Cardiac ventricle fibroblast (primary cell): ENCODE results near the genes FNDC7 and AKNAD1.

DNA sequence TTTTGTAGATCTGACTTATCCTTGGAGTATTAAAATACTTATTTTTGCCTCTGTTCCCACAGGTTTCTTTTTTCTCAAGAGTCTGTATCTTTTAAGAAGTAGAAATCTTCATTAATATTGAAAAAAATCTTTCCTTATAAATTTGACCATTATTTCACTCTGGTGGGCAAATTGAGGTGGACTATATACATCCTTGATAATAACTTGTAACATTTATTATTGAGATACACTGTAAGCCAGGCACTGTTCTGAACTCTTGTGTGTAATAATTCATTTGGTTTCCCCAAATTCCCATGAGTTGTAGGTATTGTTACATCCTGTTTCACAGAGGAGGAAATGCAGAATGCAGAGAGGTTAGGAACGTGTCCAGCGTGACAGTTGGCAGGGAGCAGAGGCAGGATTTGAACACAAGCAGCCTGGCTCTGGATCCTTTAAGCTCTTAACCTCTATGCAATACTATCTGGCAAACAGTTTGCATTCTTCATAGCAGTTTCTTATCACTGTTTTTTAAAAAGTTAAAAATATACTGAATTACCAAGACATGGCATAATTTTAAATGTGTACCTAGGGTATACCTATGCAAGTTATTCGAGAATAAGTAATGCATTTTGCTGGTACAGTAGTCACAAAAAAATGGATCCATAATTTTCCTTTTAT is 30.5 kb downstream of the EEIG2 start:
- RAMPAGE, long total RNA = no peak

- RAMPAGE, long total RNA = no peak
Measured at GRCh38 chr1:108617566-108618288, 43.2 kb downstream of the HENMT1 start.

GRCh38 chr1:108691617-108692083 is 460 bp upstream of the PRPF38B start:
- RAMPAGE, long total RNA = no peak

GRCh38 chr1:108712668-108713057 is at the start of gene FNDC7:
TSS of gene FNDC7 (plus strand) at chr1:108712908.
- RAMPAGE, long total RNA = no peak

DNA sequence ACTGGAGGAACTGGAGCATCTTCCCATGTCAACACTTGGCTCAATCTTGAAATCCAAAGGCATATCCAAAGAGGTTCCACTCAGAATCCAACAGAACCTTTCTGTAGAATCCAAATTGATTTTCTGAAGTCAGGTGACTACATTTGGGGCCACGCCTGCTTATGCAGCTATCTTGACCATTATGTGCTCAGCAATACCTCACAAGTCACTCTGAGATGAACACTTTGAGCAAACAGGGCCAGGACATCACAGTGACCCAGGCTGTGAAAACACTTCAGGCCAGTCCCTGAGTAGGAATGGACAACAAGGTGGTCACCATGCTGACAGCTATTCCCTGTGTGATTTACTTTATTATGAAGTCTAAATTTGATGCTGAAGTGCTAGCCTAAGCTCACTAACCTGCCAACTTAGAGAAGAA is at the start of gene AKNAD1:
TSS of gene AKNAD1 (minus strand) at position 135 of the 418 bp plus-strand sequence.
- RAMPAGE, long total RNA = no peak

DNA sequence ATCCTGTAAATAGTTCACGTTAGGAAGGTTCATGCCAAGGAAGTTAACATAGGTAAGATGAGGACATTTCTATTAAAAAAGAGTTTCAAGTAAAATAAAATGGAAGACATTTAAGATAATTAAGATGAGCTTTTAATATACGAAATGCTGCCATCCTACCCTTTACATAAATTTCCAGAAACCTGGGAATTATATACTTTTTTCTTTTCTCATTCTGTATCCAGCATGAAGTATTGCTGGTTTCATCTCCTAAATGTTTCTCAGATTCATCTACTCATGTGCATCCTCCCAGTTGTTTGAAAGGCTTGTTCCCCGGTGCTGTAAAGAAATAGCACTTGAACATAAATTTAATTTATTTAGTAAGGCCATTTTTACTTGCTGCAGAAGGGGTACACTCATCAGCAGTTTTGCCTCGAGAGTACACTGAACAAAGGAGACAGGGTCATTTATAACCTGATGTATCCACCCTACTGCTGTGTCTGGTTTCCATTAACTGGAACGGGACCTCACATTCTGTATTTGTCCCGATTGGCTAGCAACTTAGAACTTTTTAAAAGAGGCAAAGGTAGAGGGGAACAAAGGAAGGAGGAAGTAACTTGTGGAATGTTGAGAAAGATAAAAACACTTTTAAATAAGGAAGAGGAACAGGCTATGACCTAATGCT is 12.1 kb downstream of the GPSM2 start:
- RAMPAGE, long total RNA = no peak

DNA sequence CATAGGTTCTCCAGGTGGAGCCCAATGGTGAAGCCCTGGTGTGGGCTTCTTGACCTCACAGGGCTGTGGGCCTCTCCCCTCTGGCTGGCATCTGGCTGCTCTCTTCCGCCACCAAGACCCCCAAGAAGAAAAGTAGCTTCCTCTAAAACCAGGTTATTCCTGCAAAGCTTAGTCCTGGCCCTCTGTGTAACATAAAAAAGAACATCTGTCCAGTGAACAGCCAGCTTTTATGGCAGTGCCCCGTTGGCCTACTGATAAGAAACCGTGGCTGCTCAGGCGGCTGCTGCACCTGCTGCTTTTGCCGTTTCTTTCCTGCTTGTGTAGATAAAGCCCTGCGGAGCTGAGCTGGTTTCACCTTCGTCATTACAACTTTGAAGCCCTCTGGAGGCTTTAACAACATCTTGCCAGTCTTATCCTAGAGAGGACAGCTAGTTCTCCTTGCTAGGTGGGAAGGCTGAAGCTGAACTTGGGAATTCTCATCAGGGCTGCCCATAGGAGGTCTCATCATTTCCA is 20.5 kb downstream of the ELAPOR1 start:
- RAMPAGE, long total RNA = no peak

DNA sequence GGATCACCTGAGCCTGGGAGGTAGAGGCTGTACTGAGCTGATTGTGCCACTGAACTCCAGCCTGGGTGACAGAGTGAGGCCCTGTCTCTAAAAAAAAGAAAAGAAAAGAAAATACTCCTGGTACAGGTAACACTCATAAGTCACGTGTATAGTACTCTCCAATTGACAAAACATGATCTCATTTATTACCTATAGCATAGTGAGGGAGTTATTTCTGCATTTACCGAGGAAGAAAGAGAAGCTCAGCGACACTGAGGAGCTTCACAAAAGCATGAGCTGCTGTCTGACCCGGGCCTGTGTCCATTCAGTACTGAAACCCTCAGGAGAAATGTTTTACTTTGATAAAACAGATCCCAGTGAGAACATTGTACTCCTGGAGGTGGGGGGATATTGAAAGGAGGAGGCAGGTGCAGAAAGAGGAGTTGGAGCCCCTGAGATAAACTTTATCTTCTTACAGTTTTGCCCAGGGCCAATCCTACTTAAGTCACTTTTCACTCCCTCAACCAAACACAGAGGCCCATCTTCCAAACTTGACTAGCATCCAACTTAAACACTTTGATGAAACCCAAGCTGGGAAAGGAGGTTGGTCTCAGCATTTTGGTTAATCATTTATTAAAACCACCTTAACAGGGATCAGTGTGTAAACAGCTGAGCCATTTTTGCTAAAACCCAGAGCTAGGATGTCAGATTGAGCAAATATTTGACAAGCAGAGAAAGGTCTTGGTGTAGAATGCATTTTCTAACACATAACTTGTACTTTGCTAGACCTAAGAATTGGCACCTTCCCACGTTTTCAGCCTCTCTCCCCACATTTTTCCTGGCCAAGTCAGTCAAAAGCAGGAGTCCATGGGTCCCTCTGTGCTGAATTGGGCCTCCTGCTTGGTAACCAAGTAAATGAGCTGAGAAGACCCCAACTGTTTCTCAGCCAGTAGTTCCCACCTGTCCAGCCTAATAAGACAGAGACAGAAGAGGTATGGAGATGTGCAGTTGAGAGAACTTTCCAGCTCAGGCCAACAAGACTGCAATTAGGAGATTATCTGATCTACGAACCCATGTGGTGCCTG is 32.5 kb upstream of the SARS1 start:
- RAMPAGE, long total RNA = no peak

DNA sequence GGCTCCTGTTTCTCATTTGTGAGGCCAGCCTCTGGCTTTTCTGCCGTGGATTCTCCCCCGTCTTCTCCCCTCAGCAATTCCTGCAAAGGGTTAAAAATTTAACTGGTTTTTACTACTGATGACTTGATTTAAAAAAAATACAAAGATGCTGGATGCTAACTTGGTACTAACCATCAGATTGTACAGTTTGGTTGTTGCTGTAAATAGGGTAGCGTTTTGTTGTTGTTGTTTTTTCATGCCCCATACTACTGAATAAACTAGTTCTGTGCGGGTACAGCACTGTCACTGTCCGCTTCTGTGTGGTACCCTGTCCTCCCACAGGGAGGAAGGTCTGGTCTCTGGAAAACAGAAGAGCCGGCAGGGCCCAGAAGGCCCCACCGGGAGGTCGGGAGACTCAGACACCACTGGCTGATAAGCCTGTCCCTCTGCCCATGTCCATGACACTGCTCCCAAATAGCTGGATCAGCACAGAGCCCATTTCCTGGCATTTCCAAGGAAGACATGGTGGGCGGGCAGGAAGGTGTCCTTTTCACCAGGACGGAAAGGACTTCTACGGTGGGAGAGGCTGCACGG is 7.4 kb downstream of the PSRC1 start:
- RAMPAGE, long total RNA = no peak

GRCh38 chr1:109310853-109311368 is 4.1 kb upstream of the MYBPHL start:
- RAMPAGE, long total RNA = no peak

DNA sequence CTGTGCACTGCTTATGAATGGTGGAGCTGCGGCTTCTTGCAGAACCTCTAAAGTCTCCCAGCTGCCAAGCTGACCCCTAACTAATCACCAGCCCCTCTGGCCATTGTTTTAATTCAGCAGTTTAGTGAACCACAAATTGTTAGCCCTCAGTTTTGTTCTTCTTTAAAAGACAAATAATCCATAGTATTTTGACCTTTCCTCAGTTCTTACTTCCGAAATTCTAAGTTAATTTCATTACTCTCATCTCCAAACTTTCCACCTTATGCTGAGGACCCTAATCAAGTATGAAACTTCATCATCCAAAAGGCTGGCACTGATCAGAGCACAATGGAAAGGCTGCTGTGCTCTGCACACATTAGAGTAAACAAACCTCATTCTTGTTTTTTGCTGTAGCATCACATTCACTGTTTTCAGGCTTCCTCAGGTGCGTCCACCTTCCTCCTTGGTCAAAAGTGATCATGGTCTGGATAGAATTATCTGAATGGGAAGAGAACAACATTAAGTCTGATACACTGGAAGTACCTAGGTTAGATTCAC is 29.1 kb upstream of the MYBPHL start:
- RAMPAGE, long total RNA = no peak

DNA sequence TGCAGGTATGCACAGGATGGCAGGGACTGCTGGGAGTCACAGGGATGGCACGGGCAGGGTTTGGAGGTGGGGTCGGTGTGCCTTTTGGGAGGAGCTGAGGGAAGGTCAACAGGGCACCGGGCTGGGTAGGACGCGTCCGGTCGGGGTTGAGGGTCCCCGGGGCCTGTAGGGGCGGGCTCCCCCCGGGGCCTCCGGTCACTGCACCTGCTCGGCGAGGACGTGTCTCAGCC is 396 bp downstream of the AMIGO1 start:
- RAMPAGE, long total RNA = no peak

- RAMPAGE, long total RNA = no peak
Measured at GRCh38 chr1:109620003-109620766, 548 bp downstream of the AMPD2 start.

DNA sequence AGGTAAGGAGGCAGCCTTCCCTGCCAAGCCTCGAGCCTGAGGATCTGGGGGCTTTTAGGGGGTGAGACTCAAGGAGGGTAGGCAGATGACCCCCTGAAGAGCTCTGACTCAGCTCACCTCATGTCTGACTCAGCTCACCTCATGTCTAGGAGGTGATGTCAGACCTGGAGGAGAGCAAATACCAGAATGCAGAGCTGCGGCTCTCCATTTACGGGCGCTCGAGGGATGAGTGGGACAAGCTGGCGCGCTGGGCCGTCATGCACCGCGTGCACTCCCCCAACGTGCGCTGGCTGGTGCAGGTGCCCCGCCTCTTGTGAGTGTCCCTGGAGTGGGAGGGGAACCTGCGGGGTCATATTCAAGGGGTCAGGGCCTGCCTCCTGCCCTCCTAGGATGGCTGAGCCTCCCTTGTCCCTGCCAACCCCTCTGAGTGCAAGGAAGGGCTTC is 8.9 kb downstream of the AMPD2 start:
- RAMPAGE, long total RNA = no peak

GRCh38 chr1:109773646-109774005 is 9.9 kb upstream of the EPS8L3 start:
- RAMPAGE, long total RNA = no peak

DNA sequence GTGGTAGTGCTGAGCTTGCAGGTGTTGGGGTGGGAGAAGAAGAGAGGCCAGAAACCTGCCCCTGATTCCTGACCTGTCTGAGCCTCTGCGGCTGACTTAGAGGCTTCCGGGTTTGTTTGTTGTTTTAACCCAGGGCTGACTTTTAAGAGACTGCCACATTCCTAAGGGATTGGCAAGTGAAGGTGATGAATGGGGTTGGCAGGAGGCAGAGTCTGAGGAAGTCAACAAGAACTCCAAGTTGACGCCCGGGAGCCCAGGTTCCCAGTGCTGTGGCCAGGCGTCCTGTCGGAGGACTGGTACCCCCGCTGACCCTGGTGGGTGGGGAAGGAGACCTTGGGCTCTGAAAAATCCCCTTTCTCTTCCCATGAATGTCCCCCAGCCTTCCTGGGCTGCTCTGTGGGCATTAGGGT is 19.7 kb upstream of the EPS8L3 start:
- RAMPAGE, long total RNA = no peak

GRCh38 chr1:109790610-109791625 is 27.2 kb upstream of the EPS8L3 start:
- RAMPAGE, long total RNA = no peak

GRCh38 chr1:109904475-109905024 is 6.1 kb upstream of the CSF1 start:
- RAMPAGE, long total RNA = no peak

DNA sequence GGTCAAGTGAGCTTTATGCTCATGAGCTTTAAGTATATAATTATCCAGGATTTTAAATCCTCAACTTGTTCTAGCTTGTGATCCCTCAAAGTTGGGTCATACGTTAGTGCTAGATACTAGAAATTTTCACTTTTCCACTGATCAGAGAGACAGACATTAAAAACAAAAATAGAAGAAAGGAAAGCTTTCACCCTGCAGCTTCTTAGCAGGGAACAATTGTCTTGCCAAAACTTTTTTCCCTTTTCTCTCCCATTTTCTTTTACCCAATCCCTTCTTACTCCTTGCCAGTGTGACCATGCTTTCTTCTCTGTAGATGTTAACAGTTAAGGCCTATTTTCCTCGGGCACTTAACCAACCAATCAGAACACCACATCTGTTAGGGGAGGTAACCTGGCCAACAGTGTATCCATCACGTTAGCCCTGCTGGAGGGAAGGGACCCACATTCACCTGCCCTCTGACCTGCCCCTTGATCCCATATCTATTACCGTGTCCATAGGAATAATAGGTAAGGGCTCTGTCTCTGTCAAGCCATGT is 11.3 kb upstream of the STRIP1 start:
- RAMPAGE, long total RNA = no peak

DNA sequence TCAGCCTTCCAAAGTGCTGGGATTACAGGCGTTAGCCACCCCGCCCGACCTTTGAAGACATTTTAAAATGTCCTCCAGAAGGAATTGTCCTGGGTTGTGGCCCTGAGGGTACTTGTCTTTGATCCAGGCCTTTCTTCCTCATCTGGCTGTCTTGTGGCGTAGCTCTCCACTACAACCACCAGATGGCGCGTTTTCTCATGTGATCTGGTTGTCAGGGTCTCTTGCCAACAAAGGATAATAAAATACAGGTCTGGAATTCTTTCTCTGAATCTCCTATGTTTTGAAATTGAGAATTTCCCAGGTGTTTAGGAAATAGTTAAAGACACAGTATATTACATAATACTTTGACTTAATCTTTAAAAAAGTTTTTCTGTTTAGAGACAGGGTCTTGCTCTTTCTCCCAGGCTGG is 4.8 kb upstream of the STRIP1 start:
- RAMPAGE, long total RNA = no peak